ENCODE measurements around a stretch of chr11.

DNA sequence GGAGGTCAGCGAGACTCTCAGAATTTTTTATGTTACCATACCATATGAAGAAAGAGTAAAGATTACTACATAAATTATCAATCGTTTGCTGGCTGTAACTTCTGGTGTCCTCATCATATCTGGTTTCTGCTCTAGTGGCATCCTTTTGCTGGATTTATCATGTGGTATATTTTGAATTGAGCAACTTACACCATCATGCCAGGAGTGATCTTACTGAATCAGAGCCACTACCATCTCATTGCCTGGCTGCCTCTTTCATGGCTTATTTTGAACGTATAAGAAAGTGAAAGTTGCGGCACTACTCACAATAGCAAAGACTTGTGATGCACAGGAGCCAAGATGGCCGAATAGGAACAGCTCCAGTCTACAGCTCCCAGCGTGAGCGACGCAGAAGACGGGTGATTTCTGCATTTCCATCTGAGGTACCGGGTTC, 29.1 kb upstream of the FIBIN start:
- PRO-cap: no peak

- PRO-cap: no peak
Observed at GRCh38 chr11:27405205-27406055, 42.4 kb upstream of the CCDC34 start.

- PRO-cap: no peak
Observed at GRCh38 chr11:30150453-30150799, 80.4 kb upstream of the FSHB start.

GRCh38 chr11:30326772-30327371, 4.0 kb downstream of the ARL14EP start:
- PRO-cap: no peak

DNA sequence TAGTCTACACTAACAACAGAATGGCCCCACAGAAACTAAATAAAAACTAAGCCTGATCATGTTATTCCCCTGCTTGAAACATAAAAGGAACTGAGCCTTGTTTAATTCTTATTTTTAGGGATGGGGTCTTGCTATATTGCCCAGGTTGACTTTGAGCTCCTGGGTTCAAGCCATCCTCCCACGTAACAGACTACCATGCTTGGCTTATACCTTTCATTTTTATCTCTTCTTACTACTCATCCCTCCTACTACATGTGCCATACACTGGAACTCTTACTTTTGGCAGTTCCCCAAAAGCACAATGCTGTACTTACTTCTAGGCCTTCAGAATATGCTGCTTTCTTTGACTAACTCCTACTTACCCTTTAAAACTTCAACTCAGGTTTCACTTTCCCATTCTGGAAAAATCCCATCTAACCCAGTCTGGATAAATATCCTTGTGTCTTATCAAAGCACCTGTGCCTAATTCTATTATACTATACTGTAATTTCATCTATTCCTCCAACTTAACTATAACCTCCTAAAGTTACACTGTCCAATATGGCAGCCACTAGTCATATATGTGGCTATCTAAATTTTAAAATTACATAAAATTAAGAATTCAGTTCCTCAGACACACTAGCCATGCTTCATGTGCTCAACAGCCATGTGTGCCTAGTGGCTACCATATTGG, 62.9 kb downstream of the IMMP1L start:
- PRO-cap: no peak

DNA sequence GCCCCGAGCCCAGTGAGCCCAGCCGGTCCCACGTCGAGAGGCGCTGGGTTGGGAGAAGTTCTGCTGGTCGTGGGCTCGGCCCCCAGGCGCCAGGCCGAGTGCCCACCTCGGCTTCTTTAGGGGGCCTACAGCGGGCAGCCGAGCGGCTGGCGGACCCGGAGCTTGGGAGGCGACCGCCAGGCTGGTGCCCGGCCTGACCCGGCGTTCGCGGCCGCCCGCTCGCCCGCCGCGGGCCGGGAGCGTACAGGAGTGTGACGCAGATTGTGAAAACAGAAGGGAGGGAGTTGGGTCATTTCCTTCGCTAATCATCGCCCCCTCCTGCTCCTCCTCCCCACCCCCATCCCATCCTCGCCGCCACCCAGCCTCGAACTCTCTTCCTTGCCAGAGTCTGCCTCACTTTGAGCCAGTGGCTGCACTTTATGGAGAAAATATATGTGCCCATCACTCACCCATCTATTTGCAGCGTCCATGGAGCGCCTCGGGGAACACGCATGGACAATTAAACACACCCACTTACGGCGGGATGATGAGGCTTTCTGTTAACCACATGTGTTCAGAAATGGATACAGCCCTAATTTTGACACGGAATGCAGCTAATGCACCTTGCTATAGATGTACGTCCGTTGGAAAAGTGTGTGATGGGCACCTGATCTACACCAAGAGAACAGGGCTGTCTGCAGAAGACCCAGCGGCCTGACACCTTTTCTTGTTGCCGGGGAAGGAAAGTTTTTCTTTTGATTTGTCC, 16.1 kb upstream of the PAX6 start:
- PRO-cap: no peak

- PRO-cap: no peak
Observed at GRCh38 chr11:32087918-32088775, 2.7 kb upstream of the RCN1 start.

- PRO-cap: no peak
Observed at GRCh38 chr11:32152709-32153162, 61.9 kb downstream of the RCN1 start.

DNA sequence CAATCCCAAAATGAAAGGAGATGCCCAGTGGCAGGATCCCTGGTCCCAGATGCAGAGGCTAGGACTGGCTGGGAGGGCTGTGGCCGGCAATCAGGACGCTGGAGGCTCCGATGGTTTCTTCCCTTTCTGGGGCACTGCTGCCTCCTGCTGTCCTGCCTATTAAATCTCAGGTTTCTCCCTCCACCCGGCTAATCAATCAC, 82.5 kb downstream of the RCN1 start:
- PRO-cap: no peak

DNA sequence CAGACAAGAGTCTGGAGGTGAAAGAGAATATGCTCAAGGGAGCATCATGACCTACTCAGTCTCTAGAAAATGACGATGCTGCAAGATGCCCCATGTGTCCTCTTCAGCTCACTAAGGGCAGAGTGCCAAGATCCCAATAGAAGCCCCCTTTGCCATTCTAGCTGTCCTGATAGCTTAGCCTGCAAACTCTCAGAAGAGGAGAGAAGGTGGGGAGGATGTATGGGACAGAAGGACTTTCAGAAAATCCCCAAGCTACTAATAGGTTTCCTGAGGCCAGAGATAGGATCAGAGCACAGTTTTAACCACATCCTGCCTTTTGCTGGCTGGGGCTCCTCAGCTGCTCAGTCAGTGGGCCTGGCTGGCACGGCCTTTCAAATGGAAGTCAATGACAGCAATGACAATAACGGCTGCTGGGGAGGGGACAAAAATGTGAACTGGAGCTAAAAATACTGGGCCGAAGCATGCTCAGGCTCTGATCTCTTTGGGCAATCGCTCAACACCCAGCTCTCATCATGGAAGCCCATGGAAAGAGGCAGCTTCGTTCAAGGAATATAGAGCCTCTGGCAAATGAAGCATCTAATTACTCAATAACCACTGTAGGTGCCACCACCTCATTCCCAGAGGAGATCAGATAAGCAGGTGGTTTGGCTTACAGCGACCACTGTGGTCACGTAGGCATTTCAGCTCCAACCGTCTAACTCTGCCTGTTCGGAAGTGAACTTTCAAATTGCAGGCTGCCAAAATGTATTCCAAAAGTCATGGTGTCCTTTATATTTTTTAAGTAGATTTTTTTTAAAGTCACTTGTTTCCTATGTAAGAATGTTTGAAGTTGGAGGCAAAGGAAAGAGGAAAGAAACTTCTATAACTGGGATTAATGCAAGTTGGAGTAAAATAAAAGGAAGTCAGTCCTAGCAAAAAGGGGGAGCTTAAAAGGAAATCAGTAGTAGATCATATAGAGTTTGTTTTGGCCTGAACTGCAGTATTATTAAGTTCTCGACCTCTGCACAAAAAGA, 14.3 kb downstream of the WT1 start:
- PRO-cap: bidirectional peak, plus-strand start at position 475 of the sequence, minus-strand start at position 244 of the sequence; bidirectional peak, plus-strand start at position 679 of the sequence, minus-strand start at position 702 of the sequence

- PRO-cap: no peak
Observed at GRCh38 chr11:32436366-32436981, 1.1 kb upstream of the WT1 start.

GRCh38 chr11:32589420-32589844, 5.8 kb downstream of the EIF3M start:
- PRO-cap: no peak

DNA sequence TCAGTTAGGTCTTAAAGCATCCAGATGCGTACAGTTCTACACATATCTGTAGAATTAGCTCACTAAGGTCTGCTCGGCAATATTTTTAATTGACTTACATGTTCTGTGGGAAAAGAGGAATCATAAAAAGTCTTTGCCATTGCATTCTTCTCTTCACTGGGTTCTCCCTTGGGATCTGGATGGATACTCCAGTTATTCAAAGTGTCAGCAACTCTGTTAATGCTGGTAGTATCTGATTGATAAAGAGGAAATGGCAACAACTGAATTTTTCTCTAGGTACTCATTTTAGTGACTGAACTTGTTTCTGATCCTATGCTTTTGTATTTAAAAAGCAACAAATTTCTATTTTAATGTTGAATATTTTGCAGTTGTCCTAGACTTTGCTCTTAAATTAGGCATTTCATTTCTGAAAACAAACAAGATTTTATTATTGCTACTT, 27.4 kb downstream of the EIF3M start:
- PRO-cap: no peak

DNA sequence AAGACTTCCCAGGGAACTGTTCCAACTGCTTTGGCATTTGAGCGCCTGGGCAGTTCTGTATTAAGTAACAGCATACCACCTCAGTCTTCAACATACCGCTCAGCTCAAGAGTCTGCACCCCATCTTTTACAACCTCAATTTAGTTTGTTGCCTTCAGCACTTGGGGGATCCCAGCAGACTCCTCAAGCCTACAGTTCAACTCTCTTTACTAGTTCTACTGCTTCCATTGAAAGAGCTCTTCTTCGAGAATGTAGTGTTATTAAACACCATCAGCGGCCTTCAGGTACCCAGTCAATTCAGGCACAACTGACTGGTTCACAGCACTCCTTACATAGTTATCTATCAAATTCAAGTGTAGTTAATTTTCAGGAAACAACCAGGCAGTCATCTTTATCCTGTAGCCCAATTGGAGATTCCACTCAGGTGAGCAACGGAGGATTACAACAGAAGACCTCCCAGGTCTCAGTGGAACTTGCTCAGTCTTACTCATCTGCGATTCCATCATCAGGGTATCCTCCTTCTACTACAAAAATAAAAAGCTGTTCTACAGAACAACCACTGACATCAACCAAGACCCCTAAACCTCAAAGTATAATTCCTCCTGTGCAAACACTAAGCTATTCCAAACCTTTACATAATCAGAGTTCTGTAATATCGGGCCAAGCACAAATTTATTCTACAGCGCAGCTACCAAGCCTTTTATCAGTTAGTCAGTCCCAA, 39.5 kb downstream of the QSER1 start:
- PRO-cap: no peak

- PRO-cap: no peak
Observed at GRCh38 chr11:32987912-32988203, 27.8 kb upstream of the DEPDC7 start.

DNA sequence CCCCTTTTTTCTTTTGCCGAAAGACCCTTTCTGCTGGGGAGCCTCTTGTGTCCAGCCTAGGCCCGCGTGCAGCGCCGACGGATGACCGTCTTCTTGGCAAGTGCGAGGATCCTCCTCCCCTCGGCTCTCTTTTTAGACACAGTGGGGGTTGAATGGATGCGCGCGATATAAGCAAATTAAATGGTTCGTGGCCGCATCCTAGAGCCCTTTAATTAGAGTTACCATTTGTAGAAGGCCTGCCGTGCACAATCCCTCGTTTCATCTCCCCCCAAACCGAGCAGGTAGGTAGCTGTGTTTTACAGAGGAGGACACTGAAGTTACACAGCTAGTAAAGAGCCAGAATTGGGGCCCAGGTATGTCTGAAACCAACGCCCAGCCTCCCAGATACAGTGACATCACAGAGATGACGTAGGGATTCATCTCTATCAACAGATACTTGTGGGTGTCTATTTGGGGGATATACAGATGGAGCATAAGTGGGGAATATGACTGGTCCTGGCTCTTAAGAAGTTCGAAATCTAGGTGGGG, 799 bp downstream of the TCP11L1 start:
- PRO-cap: no peak

DNA sequence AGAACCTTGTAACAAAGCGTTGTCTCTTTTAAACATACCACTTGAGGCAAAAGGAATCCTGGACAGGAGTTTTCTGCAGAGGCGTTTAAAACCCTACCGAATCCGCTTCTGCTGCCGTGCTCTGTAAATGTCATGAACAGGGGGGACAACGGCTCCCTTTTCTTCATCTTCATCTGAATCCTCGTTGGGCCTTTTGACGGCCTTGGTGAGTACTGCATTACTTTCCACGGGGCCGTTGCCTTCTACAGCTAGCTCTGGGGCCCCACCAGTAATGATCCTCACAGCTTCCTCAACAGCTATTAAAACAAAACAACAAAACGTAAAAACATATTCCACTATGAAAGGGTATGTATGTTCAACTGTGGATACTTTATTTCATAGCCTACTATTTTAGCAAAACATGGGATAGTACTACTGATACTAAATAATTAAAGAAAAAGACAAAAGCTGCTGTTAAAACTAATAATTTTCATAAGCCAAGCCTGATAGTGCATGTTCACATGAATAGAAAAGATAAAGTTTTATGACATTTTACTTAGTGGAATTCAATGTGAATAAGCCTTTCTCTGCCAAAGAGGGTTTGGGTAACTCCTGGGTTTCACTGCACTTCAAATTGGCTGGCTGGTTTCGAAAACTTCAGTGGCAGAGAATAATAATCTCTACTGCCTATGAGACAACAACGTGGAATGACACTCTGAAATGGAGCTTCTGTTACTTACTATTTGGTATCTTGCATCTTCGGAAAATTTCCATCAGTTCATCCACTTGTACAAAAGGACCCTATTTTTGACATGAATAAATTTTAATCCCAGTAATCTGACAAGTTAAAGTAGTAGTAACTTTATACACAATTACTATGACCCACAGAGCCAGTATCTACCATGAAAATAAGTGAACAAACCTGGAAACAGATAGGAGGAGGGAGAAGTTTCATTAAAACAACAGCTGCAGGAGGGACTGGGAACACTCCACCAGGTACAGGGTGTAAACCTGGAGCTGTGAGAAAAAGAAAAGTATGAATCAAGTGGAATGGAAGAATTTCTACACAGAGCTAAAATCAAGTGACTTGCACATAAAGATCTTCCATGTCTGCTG, 46.0 kb downstream of the TCP11L1 start:
- PRO-cap: no peak

- PRO-cap: no peak
Observed at GRCh38 chr11:33086089-33086513, 46.7 kb downstream of the TCP11L1 start.

- PRO-cap: no peak
Observed at GRCh38 chr11:33324357-33325042, 51.4 kb upstream of the KIAA1549L start.

- PRO-cap: no peak
Observed at GRCh38 chr11:33721265-33721937, 14.8 kb downstream of the CD59 start.